Bronchus fibroblast of lung (primary cell): ENCODE measurements around a stretch of chr2.

- RAMPAGE, long total RNA, result no peak
Measured at GRCh38 chr2:143901063-143901649, 431.2 kb downstream of the GTDC1 start.

GRCh38 chr2:143934541-143935054 is 397.7 kb downstream of the GTDC1 start:
- RAMPAGE, long total RNA, result no peak

- RAMPAGE, long total RNA, result no peak
Measured at GRCh38 chr2:144117242-144117850, 215.0 kb downstream of the GTDC1 start.

DNA sequence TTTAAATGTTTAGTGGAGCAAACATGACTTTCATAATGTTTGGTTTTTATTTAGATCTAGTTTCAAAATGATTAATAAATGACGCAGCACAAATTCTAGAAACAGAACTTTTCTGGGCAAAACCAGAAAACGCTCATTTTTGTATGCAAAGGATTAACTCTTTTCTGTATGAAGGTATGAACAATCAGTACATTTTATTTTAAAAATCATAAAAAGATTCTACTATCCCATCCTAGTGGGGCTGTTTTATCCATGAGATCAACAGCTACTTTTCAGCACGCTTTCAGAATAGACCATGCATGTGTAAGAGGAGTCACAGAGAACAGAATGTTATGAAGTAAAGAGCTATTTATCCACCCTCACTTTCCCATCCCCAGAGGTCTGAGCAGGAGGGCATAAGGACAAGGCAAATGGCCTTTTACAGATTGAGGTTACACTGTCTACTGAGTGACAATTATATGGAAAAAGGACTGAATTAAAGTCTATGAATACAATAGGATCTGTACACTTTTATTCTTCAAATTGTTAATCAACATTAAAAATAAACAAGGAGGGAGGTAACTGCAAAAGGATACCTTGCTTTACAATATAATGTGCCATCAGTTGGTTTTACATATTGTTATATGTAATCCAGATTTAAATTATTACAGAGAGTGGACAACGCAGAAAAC is 83.1 kb downstream of the GTDC1 start:
- RAMPAGE, long total RNA, result no peak

DNA sequence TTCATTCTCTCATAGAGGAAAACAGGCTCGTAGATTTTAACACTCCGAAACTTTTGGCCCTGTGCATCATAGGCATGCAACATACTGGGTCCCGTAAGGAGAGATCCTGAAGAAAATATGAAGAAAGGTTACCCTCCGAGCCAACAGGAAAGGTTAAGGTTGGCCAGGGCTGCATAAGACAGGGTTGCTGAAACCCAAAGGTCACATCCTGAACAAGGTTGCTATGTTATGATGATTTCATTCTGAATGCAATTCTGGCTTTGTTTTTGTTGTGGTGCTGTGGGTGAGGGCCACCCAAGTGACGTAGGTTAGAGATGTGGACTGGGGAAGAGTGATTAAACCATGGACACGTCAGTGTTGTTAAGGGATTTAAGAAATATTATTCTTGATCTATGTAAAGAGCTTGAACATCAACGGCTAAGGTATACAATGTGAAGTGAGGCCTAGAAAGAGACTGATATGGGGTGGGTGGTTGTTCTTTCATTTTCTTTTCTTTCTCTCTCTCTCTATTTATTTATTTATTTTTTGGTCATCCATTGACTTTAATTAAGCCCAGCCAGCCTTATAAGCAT is 60.0 kb downstream of the ZEB2 start:
- RAMPAGE, long total RNA, result no peak

GRCh38 chr2:144470293-144470871 is 49.5 kb downstream of the ZEB2 start:
- RAMPAGE, long total RNA, result no peak

- RAMPAGE, long total RNA, result no peak
Measured at GRCh38 chr2:144474261-144474591, 45.7 kb downstream of the ZEB2 start.

GRCh38 chr2:144496609-144497859 is 22.9 kb downstream of the ZEB2 start:
- RAMPAGE, long total RNA, result no peak

GRCh38 chr2:144508110-144509018 is 11.6 kb downstream of the ZEB2 start:
- RAMPAGE, long total RNA, result no peak

DNA sequence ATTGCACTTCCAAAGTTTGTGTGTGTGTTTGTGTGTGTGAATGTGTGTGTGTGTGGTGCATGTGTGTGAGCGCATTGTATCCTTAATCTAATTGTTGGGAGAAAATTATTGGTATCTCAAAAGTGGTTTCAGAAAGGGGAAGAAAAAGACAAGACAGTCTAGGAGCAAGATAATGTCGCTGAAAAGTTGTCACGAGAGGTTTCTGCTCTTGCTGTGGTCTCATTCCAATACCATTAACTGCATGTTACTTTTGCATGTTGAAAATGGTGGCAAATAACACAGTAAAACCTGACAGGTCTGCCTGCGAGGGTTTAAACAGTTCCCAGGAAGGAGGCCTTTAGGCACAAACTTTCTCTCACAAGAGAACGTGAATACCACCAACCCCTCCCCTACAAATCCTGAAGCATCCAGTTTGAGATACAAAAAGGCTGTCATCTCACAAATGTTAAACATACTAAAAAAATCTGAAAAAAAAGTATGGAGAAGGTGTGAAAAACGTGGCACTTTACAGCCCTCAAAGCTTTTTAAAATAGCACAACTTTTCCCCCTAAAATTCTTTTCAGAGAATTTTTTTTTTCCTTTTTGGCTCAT is 10.2 kb downstream of the ZEB2 start:
- RAMPAGE, long total RNA, result no peak

DNA sequence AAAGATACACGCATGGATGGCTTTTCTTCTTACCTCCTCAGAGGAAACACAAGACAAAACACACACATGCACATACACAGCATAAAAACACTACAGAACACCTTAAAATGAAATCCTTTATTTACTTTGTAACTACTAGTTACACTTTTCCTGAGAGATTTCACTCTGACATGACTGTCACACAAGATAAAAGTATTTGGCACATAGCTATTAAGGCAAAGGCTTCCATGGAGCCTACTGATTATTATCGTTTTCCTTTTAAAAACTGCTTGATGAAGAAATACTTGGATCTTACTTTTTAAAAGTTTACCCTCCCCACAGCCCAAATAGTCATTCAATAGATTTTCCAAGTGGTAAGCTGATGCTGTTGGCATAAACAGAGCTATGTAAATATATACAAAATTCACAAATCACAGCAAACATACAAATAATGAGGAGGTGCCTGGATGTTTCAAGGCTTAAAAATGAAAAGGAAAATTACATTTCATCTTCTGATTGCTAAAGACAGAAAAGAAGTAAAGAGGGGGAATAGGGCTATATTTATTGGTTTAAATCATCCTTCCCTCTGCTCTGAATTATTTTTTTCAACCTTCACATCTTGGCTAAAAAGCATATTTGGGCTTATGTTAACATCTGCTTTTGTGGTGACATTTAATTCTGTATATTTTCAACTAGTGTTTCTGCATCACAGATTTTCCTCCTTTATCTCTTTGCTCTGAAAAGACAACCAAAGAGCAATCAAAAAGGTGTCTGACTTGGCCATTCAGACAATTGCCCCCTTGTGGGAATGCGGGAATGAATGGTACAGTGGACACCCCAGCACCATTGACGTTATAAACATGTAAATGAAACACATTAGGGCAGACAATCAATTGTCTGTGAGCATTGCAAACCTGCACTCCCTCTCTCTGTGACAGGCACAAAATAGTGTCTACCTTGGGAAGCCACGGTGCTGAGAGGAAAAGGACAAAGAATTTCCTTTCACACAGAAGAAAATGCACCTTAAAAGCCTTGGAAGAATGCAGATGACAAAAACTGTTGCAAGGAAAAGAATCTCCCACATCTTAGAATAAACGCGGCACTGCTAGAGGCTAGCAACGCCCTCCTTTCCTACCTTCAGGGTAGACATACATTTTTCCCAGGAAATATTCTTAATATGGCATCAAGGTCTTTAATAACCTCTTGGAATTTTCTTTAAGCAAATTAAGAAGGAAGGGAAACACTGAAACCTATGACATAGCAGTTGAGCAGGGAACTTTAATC is 8.2 kb downstream of the ZEB2 start:
- RAMPAGE, long total RNA, result no peak

DNA sequence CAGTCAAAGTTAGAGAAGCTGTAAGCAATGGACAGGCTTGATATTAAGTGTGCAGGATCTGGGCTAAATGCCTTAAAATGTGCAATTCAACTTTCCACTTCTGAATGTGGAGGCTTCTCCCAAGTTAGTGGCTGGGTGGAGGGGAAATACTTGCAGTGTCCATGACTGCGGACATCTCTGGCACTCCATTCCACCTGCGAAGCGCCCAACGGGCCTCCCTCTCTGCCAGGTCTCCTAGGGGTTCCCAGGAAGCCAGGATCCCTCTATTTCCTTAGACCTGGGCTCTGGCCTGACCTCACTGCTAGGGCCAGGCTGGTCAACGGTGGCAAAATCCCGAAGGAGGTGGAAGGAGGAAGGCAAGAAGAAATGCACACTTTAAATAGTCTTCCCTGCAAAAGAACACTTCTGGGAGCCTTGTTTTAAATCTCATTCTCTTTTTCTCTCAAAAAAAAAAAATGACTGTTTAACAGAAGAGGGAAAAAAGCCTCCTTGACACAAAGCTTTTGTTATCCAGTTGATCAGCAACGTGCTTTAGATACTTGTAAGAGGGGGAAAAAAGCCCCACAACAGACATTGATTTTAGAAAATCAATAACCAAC is 5.1 kb downstream of the ZEB2 start:
- RAMPAGE, long total RNA, result no peak

GRCh38 chr2:145007186-145007774 is 487.4 kb upstream of the ZEB2 start:
- RAMPAGE, long total RNA, result no peak

- RAMPAGE, long total RNA, result no peak
Measured at GRCh38 chr2:145198941-145199413, 679.1 kb upstream of the ZEB2 start.

GRCh38 chr2:148097603-148098571 is 77.0 kb downstream of the MBD5 start:
- RAMPAGE, long total RNA, result no peak

DNA sequence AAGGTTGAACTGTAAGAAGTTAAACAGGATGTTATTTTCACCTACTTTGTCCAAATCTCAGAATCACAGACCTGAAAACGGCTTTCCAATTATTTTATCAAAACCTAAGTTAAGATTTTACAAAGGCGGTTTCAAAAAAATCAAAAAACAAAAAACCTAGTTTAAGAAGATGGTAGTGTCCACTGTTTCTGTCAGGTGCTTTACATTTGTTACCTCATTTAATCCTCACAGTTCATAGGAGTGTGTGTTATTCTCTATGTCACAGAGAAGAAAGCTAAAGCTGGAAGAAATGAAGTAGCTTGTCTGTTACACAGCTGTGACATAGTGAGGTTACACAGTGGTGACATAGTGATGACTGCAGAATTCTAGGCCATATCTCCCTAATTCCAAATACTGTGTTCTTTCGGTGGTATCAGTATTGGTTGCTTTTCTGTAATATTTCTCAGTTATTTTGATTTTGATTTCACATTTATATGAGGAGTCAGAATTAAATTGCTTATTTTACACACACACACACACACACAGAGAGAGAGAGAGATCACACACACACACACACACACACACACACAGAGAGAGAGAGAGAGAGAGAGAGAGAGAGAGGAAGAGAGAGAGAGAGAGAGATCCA is 81.4 kb downstream of the MBD5 start:
- RAMPAGE, long total RNA, result no peak

GRCh38 chr2:148528188-148528566 is 116.4 kb upstream of the EPC2 start:
- RAMPAGE, long total RNA, result no peak

DNA sequence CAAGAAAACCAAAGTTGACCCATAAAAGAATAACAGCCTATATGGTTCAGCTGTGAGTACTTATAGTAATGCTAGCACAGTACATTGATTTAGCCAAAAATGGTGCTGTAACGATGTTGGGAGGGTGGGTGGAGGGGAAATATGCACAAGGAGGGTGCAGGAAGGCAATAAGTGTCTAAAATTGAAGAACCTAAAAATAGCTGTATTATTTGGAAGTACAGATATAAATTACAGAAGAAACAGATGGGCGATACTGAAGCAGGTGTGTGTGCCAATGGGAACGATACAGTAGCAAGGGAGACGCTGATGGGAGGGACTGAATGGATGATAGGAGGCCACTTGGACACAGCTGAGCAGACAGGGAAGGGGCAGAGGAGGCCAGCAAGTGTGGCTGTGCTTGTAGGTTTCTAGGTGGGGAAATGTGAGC is 92.0 kb upstream of the EPC2 start:
- RAMPAGE, long total RNA, result no peak

GRCh38 chr2:148695008-148695752 is 50.6 kb downstream of the EPC2 start:
- RAMPAGE, long total RNA, result no peak

GRCh38 chr2:148875393-148876156 is 548 bp downstream of the KIF5C start:
- RAMPAGE, long total RNA, result no peak